Cerebral cortex (tissue), 2 donors: ENCODE measurements around the genes GUCY2F and KCNE5.

GRCh38 chrX:107717125-107717907, 58.3 kb downstream of the TSC22D3 start:
- PRO-cap, 2 experiments, result peak in 1 of 2 experiments; most common plus-strand start chrX:107717209 (in 1)

- PRO-cap, 2 experiments, result no peak in any of the 2 experiments
Observed at GRCh38 chrX:107721894-107722995, 53.3 kb downstream of the TSC22D3 start.

- PRO-cap, 2 experiments, result no peak in any of the 2 experiments
Observed at GRCh38 chrX:107736611-107737487, 38.7 kb downstream of the TSC22D3 start.

- PRO-cap, 2 experiments, result no peak in any of the 2 experiments
Observed at GRCh38 chrX:107769525-107769968, 6.0 kb downstream of the TSC22D3 start.

- PRO-cap, 2 experiments, result peak in 1 of 2 experiments; most common minus-strand start chrX:107776714 (in 1)
Observed at GRCh38 chrX:107776281-107776794, 751 bp upstream of the TSC22D3 start.

- PRO-cap, 2 experiments, result no peak in any of the 2 experiments
Observed at GRCh38 chrX:107827104-107827260, 1.3 kb downstream of the MID2 start.

DNA sequence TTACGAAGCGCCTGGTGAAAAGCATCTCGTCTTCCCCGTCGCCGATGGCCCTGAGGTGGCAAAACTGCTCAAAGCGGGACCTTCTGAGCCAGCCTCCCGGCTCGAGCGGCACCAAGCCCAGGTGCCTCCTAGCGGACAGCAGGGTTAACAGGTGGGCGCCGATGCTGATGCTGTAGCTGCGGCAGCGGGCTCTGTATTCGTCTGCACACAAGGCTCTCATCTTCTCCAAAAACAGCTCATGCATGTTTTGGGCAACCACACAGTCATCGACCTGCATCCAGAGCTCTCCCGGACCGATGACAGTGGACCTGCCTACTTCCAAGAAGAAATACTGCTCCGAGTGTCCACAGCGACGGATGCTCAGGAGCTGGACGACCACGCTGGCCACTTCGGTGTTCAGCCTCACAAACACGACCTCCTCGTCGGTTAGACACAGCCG, 1.2 kb downstream of the IRS4 start:
- PRO-cap, 2 experiments, result no peak in any of the 2 experiments

- PRO-cap, 2 experiments, result no peak in any of the 2 experiments
Observed at GRCh38 chrX:109481976-109482508, at the start of gene GUCY2F. Gene GUCY2F, minus strand, starts transcription at chrX:109482086.

DNA sequence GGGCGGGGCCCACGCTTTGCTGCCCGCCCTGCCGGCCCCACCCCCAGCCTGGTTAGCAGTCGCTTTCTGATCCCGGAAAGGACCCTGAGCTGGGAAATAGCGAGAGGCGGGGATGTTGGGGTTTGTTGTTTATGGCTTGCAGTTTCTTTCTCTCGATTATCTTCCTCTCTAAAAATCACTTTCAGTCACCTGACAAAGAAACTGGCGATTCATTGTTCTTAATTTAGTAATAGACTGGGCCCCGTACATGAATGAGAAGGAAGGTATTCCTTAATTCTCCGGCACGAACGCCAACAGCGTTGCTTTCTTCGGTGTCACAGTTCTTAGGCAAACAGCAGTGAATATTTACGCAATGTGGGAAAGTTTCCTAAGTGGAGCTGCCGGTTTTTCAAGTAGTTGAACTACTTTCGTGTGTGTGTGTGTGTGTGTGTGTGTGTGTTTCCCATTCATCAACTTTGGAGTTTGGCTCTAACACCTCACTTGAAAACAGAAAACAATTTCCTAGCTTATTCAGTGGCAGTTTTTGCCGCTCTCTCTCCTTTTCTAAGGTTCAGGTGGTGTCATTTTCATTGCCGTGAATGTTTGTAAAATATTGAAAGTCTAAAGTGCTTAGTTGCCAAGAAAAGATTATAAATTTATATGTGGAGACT, 632 bp downstream of the NXT2 start:
- PRO-cap, 2 experiments, result peak in 1 of 2 experiments; most common plus-strand start position 55 of the sequence (in 1)

- PRO-cap, 2 experiments, result peak in 1 of 2 experiments; most common plus-strand start chrX:109591051 (in 1)
Observed at GRCh38 chrX:109590777-109591259, 34.2 kb downstream of the KCNE5 start.

DNA sequence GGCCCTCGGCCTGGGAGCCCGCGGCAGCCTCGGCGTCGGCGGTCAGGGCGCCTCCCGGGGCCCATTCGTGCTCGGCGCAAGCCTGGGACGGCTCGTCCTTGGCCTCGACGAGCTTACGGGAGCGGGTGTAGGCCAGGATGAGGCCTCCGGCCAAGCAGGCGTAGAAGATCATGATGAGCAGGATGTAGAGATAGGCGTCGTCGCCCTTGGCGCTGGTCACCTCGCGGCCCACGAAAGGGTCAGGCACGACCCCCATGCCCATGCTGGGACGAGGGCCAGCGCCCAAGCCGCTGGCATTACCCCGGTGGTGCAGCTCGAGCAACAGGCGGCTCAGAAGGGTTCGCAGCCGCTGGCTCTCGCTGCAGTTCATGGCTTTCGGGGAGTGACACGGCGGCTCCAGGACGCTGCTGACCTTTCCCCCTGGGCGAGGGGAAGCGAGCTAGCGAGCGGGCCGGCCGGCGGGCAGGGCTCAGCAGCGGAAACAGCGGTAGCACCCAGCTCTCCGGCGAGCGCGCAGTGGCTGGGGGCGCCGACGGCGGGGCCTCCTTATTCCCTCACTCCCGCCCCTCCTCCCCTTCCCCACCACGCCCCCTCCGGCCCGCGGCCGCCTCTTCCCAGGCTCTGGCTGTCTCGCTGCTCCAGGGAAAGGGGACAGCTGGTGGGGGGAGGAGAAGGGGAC, at the start of gene KCNE5:
Gene KCNE5, minus strand, starts transcription at position 522 of the 679 bp plus-strand sequence.
- PRO-cap, 2 experiments, result peak in 1 of 2 experiments; most common minus-strand start position 518 of the sequence (in 1)

- PRO-cap, 2 experiments, result no peak in any of the 2 experiments
Observed at GRCh38 chrX:110012447-110013485, 9.9 kb downstream of the TMEM164 start.

- PRO-cap, 2 experiments, result no peak in any of the 2 experiments
Observed at GRCh38 chrX:110020996-110022323, 18.5 kb downstream of the TMEM164 start.

DNA sequence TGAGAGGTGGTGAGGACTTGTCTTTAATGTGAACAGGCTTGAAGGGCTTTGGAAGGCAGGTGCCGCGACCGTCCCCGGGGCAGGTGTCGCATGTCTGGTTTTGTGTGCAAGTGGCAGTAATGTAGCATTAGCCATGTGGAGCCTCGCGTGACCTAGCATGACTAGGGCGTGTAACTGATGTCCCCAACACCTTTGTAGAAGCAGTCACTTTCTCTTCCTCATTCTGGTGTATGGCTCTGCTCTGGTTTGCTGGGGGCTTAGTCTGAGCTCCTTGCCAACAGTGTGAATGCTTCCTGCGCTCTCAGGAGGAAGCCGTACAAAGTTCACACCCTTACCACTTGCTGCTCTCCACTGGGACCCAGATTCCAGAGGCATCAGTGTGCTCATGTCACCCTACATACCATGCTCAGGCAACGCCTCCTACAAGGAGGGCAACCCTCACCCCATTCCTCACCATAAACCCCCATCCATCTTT, 145.6 kb downstream of the AMMECR1 start:
- PRO-cap, 2 experiments, result no peak in any of the 2 experiments

DNA sequence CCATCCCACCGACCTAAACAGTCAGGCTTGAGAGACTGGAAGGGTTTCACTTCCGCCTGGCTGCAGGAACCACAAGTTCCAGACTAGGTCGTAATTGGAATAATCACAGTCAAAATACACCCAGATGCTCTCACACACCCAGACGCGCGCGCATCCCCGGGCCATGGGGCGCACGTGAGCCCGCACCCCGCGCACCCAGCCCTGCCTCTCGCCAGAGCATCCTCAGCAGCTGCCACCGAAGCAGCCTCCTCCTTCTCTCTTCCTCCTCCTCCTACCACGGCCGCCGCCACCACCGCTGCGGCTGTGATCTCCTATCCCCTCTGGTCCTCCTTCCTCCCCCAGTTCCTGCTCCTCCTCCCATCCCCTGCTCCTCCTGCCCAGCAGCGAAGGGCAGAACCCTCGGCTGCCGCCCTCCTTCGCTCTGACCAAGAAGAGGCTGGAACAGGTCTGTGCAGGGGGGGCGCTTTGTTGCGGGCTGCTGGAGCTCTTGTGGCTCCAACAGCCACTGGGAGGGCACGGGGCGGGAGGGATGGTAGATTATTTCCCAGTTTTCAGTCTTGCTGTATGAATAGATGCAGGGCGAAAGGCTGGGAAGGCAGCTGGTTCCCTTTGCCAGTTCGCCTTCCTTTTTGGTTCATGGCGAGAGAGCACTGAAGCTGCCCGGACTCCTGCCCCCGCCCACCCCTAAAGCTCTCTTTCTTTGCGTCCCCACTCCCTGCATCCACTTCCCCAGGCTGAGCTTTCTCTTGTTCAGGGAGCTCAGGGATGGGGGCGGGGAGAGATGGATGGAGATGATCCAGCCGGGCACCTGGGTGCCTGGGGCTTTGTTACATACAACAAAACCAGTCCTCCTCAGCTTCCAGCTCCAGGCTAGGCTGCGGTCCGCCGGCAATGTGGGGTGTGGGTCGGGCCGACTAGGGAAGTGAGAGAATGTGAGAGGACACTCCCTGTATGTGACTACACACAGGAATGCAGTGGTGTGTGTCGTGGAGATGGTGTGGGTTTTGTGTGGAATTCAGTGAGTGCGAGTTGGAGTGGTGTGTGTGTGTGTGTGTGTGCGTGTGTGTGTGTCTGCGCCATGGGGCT, 148.9 kb upstream of the CHRDL1 start:
- PRO-cap, 2 experiments, result peak in 1 of 2 experiments; most common plus-strand start position 214 of the sequence (in 1); most common minus-strand start position 150 of the sequence (in 1)

GRCh38 chrX:111097597-111098320, 1.8 kb downstream of the PAK3 start:
- PRO-cap, 2 experiments, result no peak in any of the 2 experiments

GRCh38 chrX:111618285-111618484, 62.8 kb upstream of the ALG13 start:
- PRO-cap, 2 experiments, result no peak in any of the 2 experiments

DNA sequence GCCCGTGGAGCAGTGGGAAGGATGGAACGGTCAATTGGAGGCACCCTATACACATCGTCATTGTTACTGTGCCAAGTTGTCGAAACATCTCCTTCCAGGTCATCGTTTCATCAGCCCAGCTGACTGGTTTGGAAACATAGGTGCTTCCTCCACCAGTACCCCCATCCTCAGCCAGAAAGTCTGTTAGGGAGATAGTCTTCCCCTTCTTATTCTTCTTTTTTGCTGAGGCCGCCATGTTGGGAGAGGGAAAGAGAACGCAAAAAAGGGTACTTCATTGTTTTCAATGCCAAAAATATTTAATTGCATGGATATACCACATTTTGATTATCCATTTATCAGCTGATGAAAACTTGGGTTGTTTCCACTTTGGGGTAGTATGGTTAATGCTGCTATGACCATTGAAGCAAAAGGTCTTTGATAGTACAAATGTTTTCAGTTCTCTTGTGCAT, 59.7 kb upstream of the ALG13 start:
- PRO-cap, 2 experiments, result peak in 1 of 2 experiments; most common minus-strand start position 264 of the sequence (in 1)

DNA sequence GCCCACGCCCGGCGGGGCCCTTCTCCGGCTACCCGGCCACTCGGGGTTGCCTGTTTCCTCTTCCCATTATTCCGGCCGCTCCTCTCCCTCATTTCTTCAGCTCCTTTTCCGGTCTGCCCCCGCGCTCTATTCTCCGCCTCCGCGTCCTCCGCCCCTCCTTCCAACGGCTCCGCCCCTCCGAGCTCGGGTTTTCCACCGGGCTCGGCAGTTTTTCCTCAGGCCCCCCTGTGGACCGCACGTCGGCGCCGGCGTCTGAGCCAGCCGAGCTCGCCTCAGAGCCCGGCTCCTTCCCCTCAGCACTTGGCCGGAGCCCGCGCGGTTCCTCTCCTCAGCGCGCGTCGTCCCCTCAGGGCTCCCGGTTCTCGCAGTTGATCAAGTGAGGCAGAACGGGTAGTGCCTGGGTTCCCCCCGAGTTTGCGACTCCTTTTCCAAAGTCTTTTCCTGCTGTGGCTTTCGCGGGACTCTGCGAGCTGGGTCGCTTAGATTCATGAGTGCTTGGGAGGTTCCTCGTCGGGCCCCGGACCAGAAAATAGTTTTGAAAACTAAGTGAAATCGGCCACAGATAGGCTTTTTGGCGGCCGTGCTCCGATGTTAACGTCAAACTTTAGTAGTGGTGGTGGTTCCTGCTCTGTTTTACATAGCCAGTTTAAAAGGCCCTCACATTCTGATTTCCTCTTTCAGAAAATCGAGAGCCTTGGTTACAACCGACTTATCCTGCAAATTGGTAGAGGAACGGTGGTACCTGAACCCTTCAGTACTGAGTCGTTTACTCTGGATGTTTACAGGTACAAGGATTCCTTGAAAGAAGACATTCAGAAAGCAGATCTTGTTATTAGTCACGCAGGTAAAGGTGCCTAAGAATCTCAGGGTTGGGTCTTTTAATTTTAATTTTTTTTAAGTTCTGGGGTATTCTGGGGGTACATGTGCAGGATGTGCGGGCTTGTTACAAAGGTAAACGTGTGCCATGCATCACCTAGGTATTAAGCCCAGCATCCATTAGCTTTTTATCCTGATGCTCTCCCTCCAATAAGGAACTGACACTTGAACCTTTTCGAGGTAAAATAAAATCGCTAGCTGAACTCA, 822 bp downstream of the ALG13 start:
- PRO-cap, 2 experiments, result peak in 1 of 2 experiments; most common plus-strand start position 207 of the sequence (in 1); most common minus-strand start position 108 of the sequence (in 1)

DNA sequence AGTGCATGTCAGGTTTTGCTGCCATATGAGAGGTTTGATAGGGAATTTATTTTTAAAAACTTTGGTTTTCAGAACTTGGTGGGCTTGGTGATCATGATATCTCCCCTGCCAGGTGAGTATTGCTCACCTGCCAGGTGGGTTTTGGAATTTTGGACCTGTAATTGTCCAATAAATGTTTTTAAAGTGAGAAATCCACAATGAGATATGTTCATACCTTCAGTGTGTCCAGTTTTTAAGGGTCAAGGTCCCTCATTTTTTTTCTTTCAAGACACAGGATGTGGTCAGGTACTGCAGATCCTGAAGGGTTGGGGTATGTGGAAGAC, 5.4 kb upstream of the TRPC5OS start:
- PRO-cap, 2 experiments, result no peak in any of the 2 experiments